ENCODE data around the gene GPC6.

DNA sequence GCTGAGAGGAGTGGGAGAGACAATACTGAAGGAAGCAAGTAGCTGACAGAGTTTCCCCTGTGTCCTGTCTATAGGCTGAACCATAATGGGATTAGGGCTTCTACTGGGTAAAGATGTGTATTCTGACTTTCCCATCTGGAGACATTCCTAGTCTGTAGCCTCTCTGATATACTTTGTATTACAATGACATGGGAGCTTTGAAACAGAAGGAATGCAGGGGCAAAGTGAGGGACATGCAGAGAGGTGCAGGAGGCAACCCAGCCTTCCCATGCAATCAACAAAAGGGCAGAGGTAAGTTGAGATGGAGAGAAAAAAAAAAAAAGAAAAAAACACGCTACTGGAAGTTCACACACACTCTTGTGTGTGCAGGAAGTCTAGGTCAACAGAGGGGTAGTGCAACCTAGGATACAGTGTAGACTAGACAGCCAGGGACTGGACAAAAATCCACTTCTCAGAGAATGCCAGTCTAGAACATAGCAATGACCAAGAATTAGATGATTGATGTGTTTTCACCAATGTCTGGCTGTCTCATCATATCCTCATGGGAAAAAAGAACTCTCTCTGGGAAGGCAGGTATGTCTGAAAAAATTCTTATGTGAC is 10.3 kb upstream of the GPC6 start:
- PRO-cap: no peak

GRCh38 chr13:93226673-93227176 is at the start of gene GPC6:
Gene GPC6 (plus strand): TSS chr13:93226807.
- PRO-cap: no peak

- PRO-cap: unidirectional peak, plus-strand start at chr13:94549860
Observed at GRCh38 chr13:94549685-94550515, 46.1 kb downstream of the TGDS start.

DNA sequence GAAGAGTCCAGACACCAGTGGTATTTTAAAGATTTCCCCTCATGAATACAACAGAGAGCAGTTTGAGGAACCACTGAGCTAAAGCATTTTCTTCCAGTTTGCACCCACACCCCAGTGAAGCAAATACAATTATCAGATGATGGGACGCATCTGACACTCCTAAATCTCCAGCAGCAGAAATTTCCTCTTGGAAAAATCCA is 74.3 kb downstream of the ABCC4 start:
- PRO-cap: no peak

DNA sequence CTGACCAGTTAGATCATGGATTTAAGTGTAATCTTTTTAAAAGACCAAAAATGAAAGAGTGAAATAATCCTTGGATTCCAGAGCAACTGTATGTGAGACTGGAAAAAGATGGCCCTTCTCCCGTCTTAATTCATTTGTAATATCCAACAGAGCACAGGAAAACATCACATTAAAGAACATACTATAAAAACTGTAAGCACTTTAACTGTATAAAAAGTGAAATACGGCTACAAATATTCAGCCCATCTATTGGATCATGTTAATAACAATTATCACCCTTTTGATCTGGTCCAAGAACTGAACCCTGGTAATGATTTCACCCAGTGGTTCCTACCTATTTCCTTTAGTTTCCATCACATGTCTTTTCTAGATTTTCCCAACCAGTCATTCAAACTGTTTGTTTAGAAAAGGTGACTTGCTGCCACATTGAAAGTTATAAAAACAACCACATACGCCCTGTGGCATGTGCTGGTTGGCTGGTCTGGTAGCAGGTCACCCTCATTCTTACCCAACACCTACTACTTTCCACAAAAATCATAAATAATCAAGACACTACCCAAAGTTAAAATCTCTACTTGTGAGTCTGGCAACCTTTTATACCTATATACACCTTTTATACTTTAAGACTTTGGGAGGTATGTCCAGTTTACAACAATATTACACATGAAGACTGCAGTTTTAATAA is 39.2 kb downstream of the DZIP1 start:
- PRO-cap: no peak

DNA sequence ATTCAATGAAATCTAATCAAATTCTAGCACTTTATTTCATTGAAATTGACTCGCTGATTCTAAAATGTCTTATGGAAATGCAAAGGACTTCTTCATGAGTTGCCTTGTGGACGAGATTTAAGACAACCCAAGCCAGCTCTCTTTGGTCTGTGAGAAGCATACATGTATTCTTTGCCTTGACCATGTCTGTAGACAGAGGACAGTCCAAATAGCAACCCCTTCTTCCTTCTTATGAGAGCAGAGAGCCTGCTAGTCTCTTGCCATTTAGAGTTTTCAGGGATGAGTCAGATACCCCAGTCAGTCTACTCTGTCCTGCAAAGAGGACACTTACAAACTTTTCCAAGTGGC is 36.6 kb downstream of the DNAJC3 start:
- PRO-cap: no peak

- PRO-cap: no peak
Observed at GRCh38 chr13:97233344-97234053, 11.4 kb downstream of the MBNL2 start.

GRCh38 chr13:97279574-97280281 is 57.6 kb downstream of the MBNL2 start:
- PRO-cap: no peak

DNA sequence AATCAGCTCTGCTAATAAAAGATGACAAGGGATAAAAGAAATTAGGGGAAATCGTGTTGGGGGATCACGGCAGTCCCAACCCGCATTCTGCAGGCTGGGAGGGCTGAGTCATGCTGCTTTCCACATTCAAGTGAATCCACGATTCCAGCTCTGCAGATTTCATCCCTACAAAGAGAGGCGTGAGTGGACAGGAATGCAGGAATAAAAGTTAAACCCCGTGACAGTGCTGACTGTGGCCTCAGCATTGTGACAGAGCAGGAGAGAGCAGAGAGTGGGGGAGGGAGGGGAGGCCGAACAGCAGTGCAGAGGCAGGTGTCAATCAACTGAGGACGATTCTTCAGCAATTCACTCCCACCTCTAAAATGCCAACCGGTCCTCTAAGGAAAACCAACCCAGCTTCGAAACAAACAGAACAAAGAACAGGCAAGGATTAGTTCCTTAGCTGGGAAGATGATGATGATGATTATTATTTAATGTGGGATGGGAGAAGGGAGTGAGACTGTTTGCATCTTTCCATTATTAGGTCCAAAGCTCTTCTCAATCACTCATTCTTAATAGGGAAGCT is 66.4 kb upstream of the RAP2A start:
- PRO-cap: no peak

DNA sequence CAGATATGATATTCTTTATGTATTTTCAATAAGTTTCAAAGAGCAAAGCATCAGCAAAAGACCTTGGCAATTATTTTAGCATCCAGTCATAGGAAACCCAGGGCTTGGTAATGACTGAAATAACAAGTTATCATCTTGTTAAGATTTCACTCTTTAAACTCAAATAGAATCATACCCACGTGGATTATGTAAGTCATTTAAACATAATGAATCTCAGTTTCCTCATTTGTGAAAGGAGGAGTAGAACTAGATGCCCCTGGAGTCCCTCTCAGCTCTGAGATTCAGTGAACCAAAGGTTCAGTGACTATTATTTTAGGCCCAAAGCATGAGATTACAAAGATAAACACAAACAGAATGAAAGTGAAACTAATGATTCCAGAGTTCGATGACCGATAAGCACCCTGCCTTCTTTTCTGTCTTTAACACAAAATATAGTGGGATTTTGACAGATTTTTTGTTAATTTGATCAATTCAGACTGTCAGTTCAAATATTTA is 64.8 kb upstream of the RAP2A start:
- PRO-cap: unidirectional peak, plus-strand start at position 369 of the sequence

DNA sequence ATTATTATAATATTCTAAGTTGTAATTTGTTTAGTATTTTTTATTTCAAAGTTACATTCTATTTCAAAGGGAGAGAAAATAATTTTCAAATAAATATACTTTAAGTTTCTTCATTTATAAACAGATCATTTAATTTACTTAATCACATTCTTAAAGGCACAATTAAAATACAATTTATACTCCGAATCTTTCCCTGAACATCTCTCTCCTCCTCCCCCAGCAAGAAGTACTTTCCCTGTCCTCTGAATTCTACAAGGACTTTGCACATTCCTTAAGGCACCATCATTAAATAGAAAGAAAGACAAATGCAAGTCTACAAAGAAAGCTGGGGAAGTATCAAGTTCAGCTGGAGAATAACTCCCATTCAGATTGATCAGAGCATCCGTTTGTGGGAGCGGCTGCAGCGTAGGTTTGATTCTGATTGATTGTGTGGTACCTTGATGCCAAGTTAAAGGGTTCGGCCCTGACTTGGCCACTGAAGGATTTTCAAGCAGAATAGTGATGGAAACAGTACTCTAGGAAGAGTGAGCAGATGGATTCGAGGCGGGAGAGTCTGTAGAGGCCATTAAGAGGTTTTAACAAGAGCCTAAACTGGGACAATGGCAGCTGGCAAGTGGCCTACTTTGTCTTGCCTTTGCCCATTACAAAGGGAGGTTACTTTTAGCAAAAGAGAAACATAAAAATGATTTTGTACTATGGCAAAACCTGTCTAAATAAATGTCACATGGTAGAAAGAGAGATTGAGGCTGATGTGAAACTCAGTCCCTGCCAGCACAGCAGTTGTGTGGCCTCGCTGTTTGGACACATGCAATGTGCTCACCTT is 62.6 kb upstream of the RAP2A start:
- PRO-cap: no peak

DNA sequence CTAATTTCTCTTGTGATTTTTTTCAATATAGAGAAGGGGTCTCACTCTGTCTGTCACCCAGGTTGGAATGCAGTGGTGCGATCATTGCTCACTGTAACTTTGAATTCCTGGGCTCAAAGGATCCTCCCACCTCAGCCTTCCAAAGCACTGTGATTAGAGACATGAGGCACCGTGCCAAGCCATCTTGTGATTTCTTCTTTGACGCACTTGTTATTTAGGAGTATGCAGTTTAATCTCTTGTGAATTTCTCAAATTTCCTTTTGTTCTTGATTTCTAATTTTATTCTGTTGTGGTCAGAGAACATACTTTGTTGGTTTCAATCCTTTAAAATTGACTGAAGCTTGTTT is 14.4 kb downstream of the IPO5 start:
- PRO-cap: no peak

DNA sequence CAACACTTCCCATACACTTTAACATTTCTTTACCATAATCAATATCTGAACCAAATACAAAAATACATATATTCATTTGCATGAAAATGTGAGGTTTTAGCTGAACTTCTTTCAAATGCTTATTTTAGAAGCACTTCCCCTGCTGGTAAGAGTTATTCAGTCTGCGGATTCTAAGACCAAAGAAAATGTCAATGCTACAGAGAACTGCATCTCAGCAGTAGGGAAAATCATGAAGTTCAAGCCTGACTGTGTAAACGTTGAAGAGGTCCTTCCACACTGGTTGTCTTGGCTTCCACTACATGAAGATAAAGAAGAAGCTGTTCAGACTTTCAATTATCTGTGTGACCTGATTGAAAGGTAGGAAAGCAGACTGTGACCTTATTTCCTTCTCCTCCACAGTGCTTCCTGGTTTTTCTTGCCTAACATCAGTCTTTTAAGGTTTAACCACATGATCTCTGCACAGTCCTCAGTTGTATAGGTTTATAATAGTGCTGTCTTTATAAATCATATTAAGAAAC is 66.0 kb downstream of the IPO5 start:
- PRO-cap: no peak

DNA sequence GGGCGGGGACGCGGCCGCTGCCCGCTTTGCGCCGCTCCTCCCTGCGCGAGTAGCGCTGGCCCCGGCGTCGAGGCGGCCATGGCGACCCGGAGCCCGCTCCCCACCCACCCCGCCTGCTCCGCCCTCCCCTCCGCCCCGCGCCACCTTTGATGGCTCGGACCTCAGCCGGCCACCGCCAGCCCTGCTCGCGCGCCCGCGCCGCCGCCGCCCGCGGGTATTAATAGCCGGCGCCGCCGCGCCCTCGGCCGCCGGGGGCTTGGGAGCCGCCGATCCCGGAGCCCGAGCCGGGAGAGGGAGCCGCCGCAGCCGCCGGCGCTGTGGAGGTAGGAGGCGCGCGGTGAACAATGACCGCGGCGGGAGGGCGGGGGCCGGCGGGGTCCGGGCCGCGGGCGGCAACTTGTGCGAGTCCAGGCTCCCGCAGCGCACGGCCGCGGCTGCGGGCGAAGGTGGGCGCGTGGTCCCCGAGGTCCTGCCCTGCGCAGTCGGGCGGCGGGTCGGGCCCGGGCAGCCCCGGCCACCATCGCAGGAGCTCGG is 343 bp downstream of the FARP1 start:
- PRO-cap: no peak

- PRO-cap: no peak
Observed at GRCh38 chr13:98213963-98214736, 37.1 kb upstream of the RNF113B start.

DNA sequence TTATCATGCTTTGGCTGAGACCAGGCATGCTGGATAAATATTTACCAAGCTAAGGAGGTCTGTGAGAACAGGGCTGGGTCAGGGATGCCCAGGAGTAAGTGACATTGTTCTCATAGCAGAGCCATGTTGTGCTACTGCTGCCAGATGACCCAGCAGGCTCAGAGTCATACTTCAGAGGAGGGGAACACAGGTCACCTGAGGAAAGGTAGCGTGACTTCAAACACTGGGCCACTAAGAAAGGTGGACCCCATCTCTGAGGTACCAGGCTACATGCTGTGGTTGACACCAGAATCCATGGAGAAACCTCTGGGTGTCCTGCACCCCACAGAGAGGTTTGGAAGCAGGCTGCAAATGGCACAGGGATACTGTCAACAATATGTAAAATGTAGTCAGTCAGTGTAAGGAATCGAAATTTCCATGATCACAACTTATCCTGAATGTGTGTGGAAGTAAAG is 116.2 kb upstream of the RNF113B start:
- PRO-cap: no peak

DNA sequence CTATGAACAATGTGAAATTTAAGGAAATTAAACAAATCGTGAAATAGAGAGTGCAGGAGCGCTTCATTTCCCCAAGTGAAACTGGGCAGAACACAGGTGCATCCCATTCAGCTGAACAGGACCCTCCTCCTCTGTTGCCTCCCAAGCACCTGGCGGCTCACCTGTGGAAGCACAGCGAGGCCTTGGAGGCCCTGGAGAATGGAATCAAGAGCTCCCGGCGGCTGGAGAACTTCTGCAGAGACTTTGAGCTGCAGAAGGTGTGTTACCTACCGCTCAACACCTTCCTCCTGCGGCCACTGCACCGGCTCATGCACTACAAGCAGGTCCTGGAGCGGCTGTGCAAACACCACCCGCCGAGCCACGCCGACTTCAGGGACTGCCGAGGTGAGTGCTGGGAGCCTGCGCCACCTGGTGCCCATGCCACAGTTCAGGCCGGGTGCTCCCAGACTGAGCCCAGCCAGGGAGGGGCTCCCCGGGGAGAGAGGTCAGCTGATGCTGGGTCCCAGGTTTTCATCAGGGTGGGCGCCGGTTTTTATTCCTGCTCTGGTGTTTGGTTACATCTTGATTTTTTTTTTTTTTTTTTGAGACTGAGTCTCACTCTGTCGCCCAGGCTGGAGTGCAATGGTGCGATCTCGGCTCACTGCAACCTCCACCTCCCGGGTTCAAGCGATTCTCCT is 145.9 kb downstream of the STK24 start:
- PRO-cap: no peak

DNA sequence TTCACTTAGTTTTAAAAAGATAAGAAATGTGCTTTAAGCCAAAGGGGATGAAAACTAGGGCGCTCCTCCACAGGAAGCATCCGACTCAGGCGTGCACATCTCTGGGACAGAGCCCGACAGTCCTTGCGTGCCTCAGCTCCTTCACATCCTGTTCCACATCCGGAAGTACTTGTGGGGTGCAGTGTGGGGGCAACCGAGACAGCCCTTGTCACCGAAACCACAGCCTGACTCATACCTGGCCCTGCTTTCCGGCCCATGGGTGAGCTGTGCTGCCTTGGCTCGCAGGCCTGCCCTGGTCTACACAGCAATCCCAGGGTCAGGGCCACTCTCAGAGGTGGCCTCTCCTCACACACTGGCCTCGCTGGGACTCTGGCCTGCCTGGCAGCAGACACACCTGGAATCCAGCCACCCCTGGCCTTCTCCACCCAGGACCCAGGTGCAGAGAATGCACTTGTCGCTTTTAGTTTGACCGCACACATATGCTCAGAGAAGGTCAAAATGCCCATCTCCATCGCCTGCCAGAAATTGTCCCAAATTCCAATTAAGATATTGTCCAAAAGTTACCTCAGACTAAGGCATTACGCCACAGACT is 100.3 kb downstream of the STK24 start:
- PRO-cap: no peak

DNA sequence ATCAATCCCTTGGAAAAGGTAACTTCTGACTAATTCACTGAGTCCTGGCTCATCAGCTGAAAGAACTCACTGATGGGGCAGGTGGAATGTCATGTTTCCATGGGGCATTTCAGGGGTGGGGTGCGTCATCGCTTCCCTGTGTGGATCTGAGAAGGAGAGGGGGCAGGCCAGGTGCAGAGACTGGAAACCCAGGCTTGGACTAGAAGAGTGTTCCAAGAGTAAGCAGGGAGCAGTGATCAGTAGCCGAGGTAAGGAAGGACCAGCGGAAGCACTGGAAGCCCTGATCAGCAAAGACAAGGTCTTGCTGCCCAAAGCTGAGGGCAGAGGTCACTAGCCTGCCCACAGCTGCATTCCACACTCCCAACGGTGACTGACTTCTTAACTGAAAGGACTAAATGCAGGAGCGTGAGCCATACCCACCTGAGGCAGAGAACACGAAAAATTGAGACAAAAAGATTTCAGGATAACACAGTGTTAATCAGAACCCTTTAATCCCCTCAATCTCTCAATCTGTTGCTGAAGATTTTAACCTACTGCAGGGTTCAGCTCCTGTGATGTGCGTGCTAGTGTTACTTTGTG is 77.4 kb downstream of the STK24 start:
- PRO-cap: no peak

- PRO-cap: no peak
Observed at GRCh38 chr13:98516758-98517110, 60.2 kb downstream of the STK24 start.